T47D (cell line): ENCODE measurements around the genes GFER, PKD1, RNPS1 and TEDC2.

DNA sequence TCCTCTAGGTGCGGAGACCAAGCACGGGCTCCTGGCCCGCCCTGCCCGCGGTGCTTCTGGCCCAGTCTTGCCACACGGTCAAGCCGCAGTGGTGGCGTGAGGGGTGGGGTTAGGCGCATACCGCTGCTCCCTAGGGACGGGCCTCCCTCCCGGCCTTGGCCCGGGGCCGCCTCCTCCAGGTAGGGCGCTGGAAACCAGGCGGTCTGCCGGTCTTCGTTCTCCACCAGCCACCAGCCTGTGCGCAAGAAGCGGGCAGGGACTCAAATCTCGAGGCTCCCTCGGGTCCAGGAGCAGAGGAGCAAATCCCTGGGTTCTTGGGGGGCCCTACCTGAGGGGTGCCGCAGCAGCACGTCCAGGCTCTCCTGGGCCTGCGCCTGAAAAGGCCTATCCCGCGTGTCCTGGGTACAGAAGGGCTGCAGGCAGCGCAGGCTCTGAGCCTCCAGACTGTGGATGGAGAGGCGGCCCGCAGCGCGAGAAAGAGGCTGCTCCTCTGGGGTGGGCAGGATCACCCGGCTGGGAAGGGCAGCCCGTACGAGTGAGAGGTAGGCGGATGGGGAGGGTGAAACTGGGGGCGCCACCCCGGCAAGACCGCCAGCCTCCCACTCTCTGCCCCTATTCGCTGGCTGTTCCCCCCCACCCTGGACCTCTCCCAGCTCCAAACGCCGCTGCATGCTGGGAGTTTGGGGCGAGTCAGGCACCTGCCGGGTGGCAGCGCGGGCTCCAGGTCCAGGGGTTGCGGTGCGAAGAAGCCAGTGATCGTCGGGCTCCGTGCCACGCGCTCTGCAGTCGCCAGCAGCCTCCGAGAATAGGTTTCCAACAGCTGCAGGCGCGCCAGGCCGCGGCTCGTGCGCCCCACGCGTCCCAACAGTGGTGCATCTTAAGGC, 1.4 kb downstream of the NOXO1 start:
- RRBS = 7% methylated on average over 14 of the region's 63 CpGs

DNA sequence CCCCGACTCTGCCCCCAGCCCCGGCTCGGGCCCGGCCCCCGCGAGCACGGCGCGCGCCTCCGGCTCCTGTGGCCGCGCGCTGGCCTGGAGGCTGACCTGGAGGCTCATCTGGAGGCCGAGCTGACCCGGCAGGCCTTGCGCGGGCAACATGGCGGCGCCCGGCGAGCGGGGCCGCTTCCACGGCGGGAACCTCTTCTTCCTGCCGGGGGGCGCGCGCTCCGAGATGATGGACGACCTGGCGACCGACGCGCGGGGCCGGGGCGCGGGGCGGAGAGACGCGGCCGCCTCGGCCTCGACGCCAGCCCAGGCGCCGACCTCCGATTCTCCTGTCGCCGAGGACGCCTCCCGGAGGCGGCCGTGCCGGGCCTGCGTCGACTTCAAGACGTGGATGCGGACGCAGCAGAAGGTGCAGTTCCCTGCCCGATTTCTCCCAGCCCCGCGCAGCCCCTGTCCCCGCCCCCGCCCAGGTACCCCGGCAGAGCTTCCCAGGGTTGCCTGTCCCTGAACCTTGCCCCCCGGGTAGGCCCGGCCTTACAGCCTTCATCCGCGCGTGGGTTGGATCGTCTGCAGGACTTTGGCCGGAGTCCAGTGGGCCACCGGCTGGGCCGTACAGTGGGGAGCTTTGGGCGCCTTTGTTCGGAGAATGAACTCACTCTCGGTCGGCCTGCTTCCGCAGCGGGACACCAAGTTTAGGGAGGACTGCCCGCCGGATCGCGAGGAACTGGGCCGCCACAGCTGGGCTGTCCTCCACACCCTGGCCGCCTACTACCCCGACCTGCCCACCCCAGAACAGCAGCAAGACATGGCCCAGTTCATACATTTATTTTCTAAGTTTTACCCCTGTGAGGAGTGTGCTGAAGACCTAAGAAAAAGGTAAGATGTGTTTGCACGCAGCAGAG, at the start of gene GFER:
TSS of gene GFER (plus strand) at position 123 of the 899 bp plus-strand sequence.
- RRBS = 2% methylated on average over 60 of the region's 91 CpGs

GRCh38 chr16:1985220-1985955, 1.4 kb downstream of the GFER start:
- RRBS = no CpG with 5 or more reads among the region's 12 CpGs

- RRBS = 56% methylated on average over 38 of the region's 92 CpGs
Observed at GRCh38 chr16:1992330-1993230, 2.8 kb downstream of the SYNGR3 start.

- RRBS = no CpG with 5 or more reads among the region's 10 CpGs
Observed at GRCh38 chr16:1996824-1997811, 7.3 kb downstream of the SYNGR3 start.

DNA sequence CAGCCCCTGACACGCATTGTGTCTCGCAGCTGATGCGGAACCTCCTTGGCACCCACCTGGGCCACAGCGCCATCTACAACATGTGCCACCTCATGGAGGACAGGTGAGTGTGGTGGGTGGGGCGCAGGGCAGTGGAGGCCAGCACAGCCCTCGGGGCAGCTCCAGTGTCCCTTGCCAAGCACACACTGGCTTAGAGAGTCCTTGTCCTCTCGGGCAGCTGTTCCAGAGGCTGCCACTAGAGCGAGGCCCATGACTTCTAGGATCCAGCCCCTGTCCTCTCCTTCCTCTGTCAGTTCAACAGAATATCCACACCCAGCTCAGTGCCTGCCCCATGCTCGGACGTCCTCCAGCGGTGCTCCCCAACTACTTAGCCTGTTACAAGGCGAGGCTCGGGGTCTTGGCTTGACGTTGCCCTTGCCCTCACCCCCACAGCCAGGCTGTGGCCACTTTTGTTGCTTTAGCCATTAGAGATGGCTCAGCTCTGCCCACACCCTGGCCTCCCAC, 9.3 kb downstream of the TSC2 start:
- RRBS = no CpG with 5 or more reads among the region's 14 CpGs

- RRBS = 99% methylated on average over 4 of the region's 28 CpGs
Observed at GRCh38 chr16:2096984-2097798, 38.5 kb downstream of the PKD1 start.

DNA sequence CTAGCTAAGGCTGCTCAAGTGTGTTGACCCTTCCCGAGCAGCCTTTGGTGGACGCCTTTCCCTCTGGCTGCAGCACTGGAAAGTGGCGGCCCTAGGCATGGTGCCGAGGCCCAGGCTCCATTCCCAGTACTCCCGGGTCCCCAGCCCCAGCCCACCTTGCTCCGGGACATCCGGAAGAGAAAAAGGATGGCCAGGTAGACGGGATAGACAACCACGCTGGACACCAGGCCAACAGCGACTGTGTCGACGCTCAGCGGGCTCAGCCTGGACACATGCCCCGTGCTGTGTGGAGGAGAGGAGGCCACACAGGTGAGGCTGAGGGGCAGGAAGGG, 36.2 kb downstream of the PKD1 start:
- RRBS = no CpG with 5 or more reads among the region's 14 CpGs

- RRBS = no CpG with 5 or more reads among the region's 5 CpGs
Observed at GRCh38 chr16:2127603-2128011, 8.1 kb downstream of the PKD1 start.

- RRBS = no CpG with 5 or more reads among the region's 107 CpGs
Observed at GRCh38 chr16:2135608-2136593, at the start of gene PKD1. Gene PKD1 (minus strand): TSS chr16:2135898.

- RRBS = 44% methylated on average over 3 of the region's 43 CpGs
Observed at GRCh38 chr16:2157274-2158565, 2.1 kb downstream of the TRAF7 start.

GRCh38 chr16:2213633-2214514, 766 bp downstream of the PGP start:
- RRBS = 1% methylated on average over 29 of the region's 72 CpGs

GRCh38 chr16:2231024-2231636, 5.1 kb upstream of the DNASE1L2 start:
- RRBS = no CpG with 5 or more reads among the region's 19 CpGs

GRCh38 chr16:2267463-2268273, at the start of gene RNPS1:
Gene RNPS1 (minus strand): TSS chr16:2268126.
- RRBS = 1% methylated on average over 28 of the region's 100 CpGs

GRCh38 chr16:2428034-2429298, 781 bp upstream of the CCNF start:
- RRBS = 3% methylated on average over 30 of the region's 85 CpGs

- RRBS = 2% methylated on average over 55 of the region's 84 CpGs
Observed at GRCh38 chr16:2459474-2460552, at the start of gene TEDC2. Gene TEDC2 (plus strand): TSS chr16:2460109.

DNA sequence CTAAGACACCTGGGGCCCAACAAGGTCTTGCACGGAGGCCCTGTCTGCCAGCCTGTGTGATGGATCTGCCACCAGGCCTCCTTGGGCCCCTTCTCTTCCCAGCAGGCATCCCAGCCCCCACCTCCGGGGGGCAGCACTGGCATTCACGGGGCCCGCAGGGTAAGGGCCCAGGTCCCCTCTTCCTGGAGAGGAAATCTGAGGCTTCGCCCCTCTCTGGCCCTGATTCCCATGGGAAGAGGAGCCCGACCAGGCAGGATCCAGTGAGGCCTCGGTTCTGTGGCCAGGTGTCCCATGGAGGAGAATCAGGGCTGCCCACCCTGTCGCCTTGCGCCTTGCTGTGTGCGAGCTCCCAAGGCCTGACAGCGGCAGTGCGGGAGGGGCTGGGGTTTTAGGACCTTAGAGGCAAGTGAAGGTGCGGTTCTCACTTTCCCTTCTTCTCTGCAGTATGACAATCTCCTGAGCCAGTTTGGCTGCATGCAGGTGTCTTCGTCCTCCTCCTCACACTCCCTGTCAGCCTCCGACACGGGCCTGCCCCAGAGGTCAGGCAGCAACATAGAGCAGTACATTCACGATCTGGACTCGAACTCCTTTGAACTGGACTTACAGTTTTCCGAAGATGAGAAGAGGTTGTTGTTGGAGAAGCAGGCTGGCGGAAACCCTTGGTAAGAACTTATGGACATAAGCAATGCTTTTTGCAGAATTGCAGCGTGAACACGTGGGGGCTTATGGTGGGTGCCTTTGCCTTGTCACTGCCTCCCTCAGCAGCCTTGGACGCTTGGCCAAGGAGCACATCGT, 48.6 kb downstream of the PDPK1 start:
- RRBS = no CpG with 5 or more reads among the region's 24 CpGs

- RRBS = no CpG with 5 or more reads among the region's 6 CpGs
Observed at GRCh38 chr16:2668171-2668445, 14.2 kb upstream of the KCTD5 start.

DNA sequence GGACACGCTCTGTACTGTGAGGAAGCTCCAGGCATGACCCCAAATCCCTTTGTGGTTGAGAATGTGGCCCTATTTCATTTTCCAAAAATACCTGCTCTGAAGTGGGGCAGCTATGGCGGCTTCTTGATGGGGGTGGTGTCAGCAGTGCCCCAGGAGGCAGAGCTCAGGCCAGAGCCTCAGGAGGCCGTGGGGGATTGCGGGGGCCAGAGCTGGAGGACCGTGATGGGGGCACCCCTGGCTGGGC, 16.0 kb downstream of the PRSS27 start:
- RRBS = no CpG with 5 or more reads among the region's 5 CpGs

GRCh38 chr16:2753557-2753959, 1.1 kb downstream of the SRRM2 start:
- RRBS = no CpG with 5 or more reads among the region's 14 CpGs